ENCODE measurements around a stretch of chr6.

- RRBS = no CpG with 5 or more reads among the region's 11 CpGs
Measured at GRCh38 chr6:44146645-44147246, 11.9 kb upstream of the CAPN11 start.

DNA sequence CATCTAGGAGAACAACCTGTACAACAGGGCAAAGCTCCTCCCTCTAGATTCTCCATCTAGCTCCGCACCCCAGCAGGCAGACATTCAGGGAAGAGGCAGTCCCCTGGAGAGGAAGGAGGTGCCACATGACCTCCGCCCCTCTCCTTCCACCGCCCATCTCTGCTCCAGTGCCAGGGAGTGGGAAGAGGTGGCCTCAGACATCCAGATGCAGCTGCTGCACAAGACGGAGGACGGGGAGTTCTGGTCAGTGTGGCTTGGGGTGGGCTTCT is 17.7 kb downstream of the CAPN11 start:
- RRBS = no CpG with 5 or more reads among the region's 5 CpGs

DNA sequence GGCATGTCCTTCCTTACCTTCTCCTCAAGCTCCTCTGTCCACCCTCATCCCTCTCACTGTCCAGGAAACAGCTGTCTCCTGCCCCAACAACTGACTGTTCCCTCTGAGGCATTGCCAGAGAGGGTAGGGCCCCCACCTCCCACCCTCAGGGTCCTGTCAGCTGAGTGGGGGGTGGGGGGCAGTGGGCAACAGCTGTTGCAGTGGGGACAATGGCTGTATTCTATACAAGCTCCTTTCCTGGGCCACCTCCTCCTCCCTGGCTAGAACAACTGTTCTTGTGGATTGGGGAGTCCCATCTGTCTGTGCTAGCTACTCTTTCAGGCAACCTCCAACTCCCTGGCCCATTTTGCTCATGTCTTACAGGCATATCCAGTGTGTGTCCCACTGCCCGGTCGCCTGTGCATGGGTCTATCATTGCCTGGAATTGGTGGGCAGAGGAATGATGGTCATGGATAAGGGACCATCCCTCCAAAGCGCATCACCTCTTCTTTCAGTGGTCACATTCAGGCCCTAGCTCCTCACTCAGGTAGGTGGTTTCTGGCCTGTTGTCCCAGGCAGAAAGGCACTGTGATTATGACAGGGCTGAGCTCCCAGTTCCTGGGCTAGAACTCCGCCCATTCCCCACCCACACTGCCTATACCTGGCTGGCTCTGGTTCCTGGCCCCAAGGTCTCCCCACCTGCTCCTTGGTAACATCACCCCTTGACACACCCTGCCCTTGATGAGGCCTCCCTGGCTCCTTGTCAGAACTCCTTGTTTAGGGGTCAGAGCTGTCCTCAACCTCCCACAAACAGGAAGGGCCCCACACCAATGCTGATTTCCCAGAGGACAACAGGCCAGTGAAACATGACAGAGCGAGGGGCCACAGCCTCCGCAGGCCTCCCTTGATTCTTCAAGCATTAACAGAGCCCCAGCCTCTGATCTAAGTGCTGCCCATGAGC is 15.8 kb upstream of the MYMX start:
- RRBS = no CpG with 5 or more reads among the region's 6 CpGs

DNA sequence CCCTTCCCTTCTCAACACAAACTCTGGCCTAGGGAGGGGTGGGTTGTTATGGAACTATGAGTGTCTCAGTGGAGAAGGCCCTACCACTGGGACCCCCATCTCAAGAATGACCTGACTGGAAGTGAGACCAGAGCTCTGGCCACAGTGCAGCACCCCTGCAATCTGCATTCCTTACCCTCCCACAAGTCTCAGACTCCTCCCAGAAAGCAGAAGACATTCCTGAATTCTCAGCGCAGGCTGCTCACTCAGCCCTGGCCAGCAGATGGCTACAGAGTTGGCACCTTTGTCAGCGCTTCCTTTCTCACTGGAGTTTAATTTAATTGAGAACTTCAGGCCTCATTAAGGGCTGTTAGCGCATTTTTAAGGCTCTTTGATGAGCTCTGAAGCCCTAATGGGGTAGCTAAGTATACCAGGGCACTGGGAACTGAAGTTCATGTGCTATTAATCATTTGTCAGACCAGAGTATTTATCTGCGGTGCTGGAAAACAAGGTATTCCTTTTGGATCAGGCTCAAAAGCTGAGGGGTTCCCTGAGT is 11.3 kb downstream of the SLC29A1 start:
- RRBS = no CpG with 5 or more reads among the region's 4 CpGs

DNA sequence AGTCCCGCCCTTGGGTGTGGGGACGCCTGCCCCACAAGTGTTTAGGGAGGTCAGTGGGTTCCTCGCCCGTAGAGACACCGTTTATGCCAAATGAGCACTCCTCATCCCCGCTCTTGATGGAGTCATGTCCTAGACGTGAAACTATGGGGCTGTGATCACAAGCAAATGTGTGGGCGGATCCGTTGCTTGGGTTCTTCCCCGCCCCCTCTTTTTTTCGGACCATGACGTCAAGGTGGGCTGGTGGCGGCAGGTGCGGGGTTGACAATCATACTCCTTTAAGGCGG is 211 bp upstream of the HSP90AB1 start:
- RRBS = no CpG with 5 or more reads among the region's 15 CpGs

- RRBS = no CpG with 5 or more reads among the region's 1 CpG
Measured at GRCh38 chr6:44253772-44254251, 3.5 kb downstream of the SLC35B2 start.

DNA sequence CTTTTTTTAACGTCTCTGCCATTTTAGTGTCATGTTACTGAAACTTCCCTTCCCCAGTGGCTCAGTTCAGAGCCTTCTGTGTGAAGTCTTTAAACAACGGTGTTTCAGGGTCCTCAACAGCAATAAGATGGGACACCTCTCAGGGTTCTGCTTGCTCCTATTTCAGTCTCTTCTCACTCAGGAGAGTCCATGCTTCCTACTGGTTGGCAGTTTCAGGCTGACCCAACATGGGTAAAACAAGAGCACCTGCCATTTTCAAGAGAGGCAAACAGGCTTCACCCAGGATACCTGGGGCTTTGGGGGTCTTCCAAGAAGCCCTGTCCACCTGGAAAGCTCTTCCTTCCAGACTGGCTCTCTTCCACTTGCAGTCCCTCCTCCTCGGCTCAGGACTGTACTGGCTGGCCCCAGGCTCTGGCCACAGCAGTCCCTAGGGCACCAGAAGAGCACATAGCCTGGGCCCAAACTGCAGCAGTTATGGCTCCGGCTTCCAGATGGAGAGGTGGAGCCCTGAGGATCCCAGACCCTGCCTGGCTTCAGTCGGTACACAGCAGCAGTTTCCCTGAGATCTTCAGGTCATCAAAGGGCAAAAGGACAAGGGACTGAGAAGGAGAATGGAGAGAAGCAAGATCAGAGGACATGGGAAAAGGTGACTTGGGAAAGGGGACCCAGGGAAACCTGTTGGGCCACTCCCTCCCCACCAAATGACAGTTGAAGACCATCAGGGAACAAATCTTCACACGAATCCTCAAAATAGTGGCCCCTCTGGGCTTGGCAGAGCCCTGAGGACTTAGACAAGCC is 1.6 kb upstream of the SLC35B2 start:
- RRBS = no CpG with 5 or more reads among the region's 6 CpGs

DNA sequence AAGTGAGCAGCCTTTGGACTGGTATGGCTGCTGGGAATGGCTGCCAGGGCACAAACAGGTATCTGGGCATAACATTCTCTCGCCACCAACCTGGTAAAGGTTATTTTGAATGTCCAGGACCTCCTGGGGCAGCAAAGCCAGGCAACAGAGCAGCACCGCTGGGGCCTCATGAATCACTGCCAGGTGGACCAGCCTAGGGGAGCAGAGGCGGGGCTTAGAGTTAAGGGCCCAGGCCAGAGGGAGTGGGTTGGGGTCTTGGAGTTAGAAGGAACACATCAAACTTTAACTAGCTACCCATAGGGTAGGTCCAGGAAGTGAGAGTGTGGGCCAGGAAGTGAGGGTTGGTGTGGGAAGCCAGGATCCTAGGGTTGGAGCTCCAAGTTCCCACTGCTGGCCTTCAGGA is 2.9 kb downstream of the NFKBIE start:
- RRBS = no CpG with 5 or more reads among the region's 3 CpGs

- RRBS = no CpG with 5 or more reads among the region's 9 CpGs
Measured at GRCh38 chr6:44332378-44333090, 9.9 kb upstream of the SPATS1 start.

DNA sequence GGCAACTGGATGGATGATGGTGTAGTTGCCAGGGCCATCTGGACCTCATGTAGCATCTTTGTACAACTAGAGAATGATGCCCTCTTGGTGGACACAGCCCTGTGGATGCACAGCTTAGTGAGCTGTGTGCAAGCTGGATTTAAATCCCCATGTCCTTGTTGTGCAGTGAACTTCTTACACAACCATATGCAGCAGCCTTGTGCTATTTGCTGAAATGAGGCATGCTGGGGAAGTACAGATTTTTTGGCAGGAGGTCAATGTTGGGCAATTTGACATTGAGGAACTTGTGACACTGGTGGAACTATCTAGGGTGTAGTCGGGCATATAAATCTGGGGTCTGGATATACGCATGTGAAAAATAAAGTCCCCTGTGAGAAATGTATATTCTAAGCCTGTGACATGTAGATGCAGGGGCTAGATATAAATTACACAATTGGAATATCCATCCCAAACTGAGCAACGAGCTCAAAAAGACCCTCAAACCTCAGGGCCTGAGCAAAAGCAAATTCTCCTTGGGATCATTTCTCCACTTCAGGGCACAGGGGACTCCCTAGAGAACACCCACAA is 5.7 kb upstream of the CDC5L start:
- RRBS = no CpG with 5 or more reads among the region's 3 CpGs

GRCh38 chr6:44667406-44667989 is 280.0 kb downstream of the CDC5L start:
- RRBS = no CpG with 5 or more reads among the region's 5 CpGs

DNA sequence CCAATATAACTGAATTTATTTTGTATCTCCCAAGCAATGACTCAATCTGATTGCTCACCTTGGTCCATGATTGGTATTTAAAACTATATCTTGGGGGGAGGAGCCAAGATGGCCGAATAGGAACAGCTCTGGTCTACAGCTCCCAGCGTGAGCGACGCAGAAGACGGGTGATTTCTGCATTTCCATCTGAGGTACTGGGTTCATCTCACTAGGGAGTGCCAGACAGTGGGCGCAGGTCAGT is 152.2 kb upstream of the RUNX2 start:
- RRBS = no CpG with 5 or more reads among the region's 6 CpGs

GRCh38 chr6:45548271-45549126 is 170.8 kb upstream of the SUPT3H start:
- RRBS = no CpG with 5 or more reads among the region's 4 CpGs

DNA sequence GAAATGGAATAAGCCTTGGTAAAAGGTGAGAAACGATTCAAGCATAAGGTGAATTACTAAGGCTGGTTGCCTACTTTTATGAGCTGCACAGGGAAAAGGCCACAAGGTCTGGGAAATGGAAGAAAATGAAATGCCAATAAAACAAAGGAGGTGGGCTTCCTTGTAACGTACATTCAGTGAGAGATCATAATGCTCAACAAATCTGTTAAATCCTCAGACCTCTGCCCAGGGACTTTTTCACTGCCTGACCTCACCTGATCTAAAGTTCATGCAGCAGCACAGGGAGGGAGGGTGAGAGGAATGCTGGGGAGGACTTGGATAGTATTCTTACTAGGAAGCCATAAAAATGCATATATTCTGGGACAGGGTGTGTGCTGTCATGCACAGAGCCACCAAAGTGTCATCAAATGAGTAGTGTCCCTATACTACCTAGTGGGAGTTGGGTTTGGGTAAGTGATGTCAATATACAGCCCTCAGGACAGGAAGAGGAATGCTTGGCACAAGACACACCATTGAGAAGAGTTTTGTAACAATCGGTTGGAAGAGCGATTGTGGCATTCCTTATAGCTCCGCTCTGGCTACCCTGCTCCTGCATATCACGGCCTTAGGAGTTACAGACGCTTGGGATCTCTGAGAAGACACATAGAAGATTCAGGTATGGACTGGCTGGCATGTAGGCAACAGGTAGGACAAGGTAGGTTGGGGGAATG is 32.6 kb downstream of the CLIC5 start:
- RRBS = no CpG with 5 or more reads among the region's 7 CpGs

- RRBS = no CpG with 5 or more reads among the region's 6 CpGs
Measured at GRCh38 chr6:46375337-46376402, 115.6 kb downstream of the RCAN2 start.

GRCh38 chr6:46502282-46503300 is 11.3 kb upstream of the RCAN2 start:
- RRBS = no CpG with 5 or more reads among the region's 2 CpGs

- RRBS = no CpG with 5 or more reads among the region's 3 CpGs
Measured at GRCh38 chr6:46509974-46510301, 18.7 kb upstream of the RCAN2 start.

GRCh38 chr6:46918475-46919341 is 3.0 kb downstream of the ADGRF5 start:
- RRBS = no CpG with 5 or more reads among the region's 5 CpGs

GRCh38 chr6:46935570-46936439 is 14.1 kb upstream of the ADGRF5 start:
- RRBS = no CpG with 5 or more reads among the region's 12 CpGs

DNA sequence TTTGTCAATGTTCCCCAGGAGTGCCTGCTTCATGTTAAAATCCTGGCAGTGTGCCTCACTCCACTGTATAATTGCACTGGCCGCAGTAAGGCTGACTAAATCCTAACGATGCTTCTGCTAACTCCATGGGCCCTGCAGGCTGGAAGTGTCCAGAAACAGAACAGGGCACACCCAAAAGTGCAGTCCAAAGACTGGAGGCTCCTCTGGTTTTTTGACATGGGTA is 41.5 kb upstream of the ADGRF1 start:
- RRBS = no CpG with 5 or more reads among the region's 2 CpGs